Endothelial cell of umbilical vein (primary cell): ENCODE results near the genes DPM3 and HCN3.

DNA sequence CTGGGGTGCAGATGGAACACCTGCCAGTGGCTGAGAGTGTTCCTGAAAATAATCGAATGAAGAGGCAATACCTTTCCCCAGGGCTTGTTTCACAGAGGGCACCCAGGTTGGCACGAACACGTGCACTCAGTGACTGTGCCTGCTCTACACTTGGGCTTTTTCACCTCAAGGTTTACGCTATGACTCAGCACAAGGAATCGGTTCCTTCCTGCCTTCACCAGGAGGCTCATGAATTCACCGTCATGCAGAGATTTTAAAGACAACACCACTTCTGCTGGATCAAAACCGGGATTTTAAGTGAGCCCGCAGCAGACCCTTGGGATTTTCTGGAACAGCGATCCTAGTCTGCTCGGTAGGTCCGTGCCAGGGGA, 118.5 kb upstream of the ADAR start:
- PRO-cap, result no peak
CAGE:
- cytosol, long polyA minus RNA, result no peak
- cytosol, long polyA plus RNA, result no peak
- long polyA plus RNA, result no peak
- nucleus, long polyA minus RNA, result no peak
- nucleus, long polyA plus RNA, result no peak

- PRO-cap, result no peak
CAGE:
- cytosol, long polyA minus RNA, result no peak
- cytosol, long polyA plus RNA, result no peak
- long polyA plus RNA, result no peak
- nucleus, long polyA minus RNA, result no peak
- nucleus, long polyA plus RNA, result no peak
Observed at GRCh38 chr1:154846630-154847562, 23.2 kb downstream of the KCNN3 start.

- PRO-cap, result no peak
CAGE:
- cytosol, long polyA minus RNA, result no peak
- cytosol, long polyA plus RNA, result no peak
- long polyA plus RNA, result no peak
- nucleus, long polyA minus RNA, result no peak
- nucleus, long polyA plus RNA, result no peak
Observed at GRCh38 chr1:154859770-154860201, 10.3 kb downstream of the KCNN3 start.

- PRO-cap, result no peak
CAGE:
- cytosol, long polyA minus RNA, result no peak
- cytosol, long polyA plus RNA, result no peak
- long polyA plus RNA, result no peak
- nucleus, long polyA minus RNA, result no peak
- nucleus, long polyA plus RNA, result no peak
Observed at GRCh38 chr1:154952738-154953139, 3.2 kb downstream of the PBXIP1 start.

GRCh38 chr1:154956947-154957482, 1.1 kb upstream of the PBXIP1 start:
- PRO-cap, result no peak
CAGE:
- cytosol, long polyA minus RNA, result no peak
- cytosol, long polyA plus RNA, result no peak
- long polyA plus RNA, result no peak
- nucleus, long polyA minus RNA, result no peak
- nucleus, long polyA plus RNA, result no peak

- PRO-cap, result no peak
CAGE:
- cytosol, long polyA minus RNA, result no peak
- cytosol, long polyA plus RNA, result no peak
- long polyA plus RNA, result no peak
- nucleus, long polyA minus RNA, result no peak
- nucleus, long polyA plus RNA, result no peak
Observed at GRCh38 chr1:154968385-154969178, 2.0 kb downstream of the SHC1 start.

- PRO-cap, result no peak
CAGE:
- cytosol, long polyA minus RNA, result no peak
- cytosol, long polyA plus RNA, result no peak
- long polyA plus RNA, result no peak
- nucleus, long polyA minus RNA, result no peak
- nucleus, long polyA plus RNA, result no peak
Observed at GRCh38 chr1:155043095-155044229, 7.7 kb upstream of the ADAM15 start.

DNA sequence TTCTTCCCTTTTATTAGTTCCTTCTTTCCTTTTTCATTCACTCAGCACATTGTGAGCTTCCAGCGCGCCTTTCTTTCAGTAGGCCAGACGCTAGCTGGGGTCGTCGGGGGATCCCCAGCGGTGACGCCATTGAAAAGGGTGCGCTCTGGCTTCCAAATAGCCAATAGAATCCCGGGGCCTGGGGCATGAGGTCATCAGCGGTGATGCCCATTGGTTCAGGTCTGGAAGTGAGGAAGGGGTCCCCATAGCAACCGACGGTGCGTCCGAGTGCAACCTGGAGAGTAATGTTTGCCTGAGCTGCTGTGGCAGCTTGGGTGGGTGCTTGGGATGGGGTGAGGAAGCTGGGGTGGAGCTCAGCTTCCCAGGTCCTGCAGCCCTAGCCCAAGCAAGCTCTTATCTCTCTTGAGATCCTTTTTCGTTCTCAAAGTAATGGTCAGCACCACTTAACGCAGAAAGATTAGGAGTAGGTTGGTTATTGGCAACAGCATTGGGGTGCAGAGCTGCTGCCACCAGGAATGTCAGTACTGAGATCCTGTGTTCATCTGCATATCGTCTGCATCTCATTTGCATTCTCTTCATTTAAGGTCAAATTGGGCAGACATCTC, 6.8 kb upstream of the EFNA3 start:
- PRO-cap, result no peak
CAGE:
- cytosol, long polyA minus RNA, result no peak
- cytosol, long polyA plus RNA, result no peak
- long polyA plus RNA, result no peak
- nucleus, long polyA minus RNA, result no peak
- nucleus, long polyA plus RNA, result no peak

DNA sequence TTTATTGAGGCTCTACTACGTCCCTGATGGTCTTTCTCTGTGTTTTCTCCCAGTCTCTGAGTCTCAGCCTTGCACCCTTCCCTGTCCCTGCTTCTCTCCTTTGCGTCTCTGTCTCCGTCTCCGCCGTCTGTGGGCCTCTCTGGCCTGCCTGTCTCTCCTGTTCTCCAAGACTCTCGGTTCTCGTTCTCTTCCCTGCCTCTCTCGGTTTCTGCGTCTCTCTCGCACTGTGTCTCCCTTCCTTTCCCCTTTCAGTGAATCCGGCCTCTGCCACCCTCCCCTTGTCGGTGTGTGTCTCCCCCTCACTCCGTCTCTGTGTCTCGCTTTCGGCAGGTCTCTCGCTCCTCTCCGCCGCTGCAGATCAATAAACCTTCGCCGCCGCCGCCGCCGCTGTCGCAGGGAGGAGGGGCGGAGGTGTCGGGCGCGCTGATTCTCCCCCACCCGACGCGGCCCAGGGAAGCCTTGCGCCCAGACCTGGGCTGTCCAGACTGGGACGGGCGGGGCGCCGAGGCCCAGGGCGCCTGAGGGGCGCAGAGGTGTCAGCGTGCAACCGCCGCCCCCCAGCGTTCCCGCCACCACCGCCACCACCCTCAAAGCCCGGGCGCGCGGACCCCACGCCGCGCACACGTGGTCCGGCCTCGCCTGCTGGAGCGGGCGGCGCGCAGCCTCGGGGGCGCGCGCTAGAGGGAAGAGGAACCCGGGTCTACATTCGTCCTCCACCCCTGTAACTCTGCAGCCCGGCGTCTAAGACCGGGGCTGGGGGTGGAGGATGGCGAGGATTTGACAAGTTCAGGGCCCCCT, 3.1 kb downstream of the EFNA3 start:
- PRO-cap, result no peak
CAGE:
- cytosol, long polyA minus RNA, result no peak
- cytosol, long polyA plus RNA, result no peak
- long polyA plus RNA, result no peak
- nucleus, long polyA minus RNA, result no peak
- nucleus, long polyA plus RNA, result no peak

DNA sequence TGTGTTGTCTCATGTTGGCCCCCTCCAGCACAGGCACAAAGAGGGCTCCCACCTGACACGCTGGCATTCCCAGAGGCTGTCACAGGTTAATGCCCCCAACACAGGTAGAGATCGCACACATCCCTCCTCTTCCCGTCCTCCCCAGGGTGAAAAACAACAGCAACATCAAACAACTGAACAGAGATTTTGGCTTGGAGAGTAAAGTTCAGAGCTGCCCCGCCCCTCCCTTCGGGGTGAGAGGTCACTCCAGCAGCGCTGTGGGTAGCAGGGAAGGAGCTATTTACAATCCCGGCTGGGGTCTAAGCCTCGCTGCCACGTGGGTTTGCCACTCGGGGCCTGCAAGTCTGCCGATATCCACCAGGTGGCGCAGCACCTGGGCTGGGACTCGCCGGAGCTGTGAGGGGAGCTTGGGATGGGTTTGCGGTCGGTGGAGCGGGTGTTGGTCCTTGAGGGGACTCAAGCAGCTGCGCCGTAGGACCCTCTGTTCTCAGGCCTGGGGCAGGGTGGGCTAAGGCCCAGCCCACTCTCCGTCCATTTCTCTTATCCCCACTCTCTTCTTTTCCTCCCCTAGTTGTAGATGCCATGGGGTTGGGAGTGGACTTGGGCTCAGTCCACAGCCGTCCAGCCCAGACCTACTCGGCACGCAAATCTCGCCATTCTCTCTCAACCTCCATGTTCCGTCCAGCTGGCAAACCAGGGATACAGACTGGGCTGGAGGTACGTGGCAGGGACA, 12.8 kb downstream of the EFNA3 start:
- PRO-cap, result no peak
CAGE:
- cytosol, long polyA minus RNA, result no peak
- cytosol, long polyA plus RNA, result no peak
- long polyA plus RNA, result no peak
- nucleus, long polyA minus RNA, result no peak
- nucleus, long polyA plus RNA, result no peak

- PRO-cap, result bidirectional peak, plus-strand start at chr1:155124925, minus-strand start at chr1:155124708
CAGE:
- cytosol, long polyA minus RNA, result no peak
- cytosol, long polyA plus RNA, result no peak
- long polyA plus RNA, result no peak
- nucleus, long polyA minus RNA, result start-site peak on the minus strand at chr1:155124704-155124708, 12 reads
- nucleus, long polyA plus RNA, result no peak
Observed at GRCh38 chr1:155124350-155125152, 3.1 kb upstream of the EFNA1 start.

- PRO-cap, result no peak
CAGE:
- cytosol, long polyA minus RNA, result start-site peak on the minus strand at chr1:155140524-155140531, 6 reads
- cytosol, long polyA plus RNA, result start-site peak on the minus strand at chr1:155140523-155140569, 95 and 292 reads in 2 replicates
- long polyA plus RNA, result start-site peak on the minus strand at chr1:155140517-155140534, 181 and 164 reads in 2 replicates
- nucleus, long polyA minus RNA, result start-site peak on the minus strand at chr1:155140524-155140534, 25 reads
- nucleus, long polyA plus RNA, result start-site peak on the minus strand at chr1:155140488-155140534, 46 and 50 reads in 2 replicates
Observed at GRCh38 chr1:155140166-155140924, at the start of gene DPM3. TSS of gene DPM3 (minus strand) at chr1:155140531.

GRCh38 chr1:155262864-155263893, 1.0 kb upstream of the SCAMP3 start:
- PRO-cap, result no peak
CAGE:
- cytosol, long polyA minus RNA, result no peak
- cytosol, long polyA plus RNA, result no peak
- long polyA plus RNA, result no peak
- nucleus, long polyA minus RNA, result no peak
- nucleus, long polyA plus RNA, result no peak

GRCh38 chr1:155276909-155277931, at the start of gene HCN3:
TSS of gene HCN3 (plus strand) at chr1:155277463.
- PRO-cap, result unidirectional peak, plus-strand start at chr1:155277464
CAGE:
- cytosol, long polyA minus RNA, result no peak
- cytosol, long polyA plus RNA, result no peak
- long polyA plus RNA, result no peak
- nucleus, long polyA minus RNA, result start-site peak on the plus strand at chr1:155277450-155277475, 40 reads
- nucleus, long polyA plus RNA, result no peak

- PRO-cap, result no peak
CAGE:
- cytosol, long polyA minus RNA, result no peak
- cytosol, long polyA plus RNA, result no peak
- long polyA plus RNA, result no peak
- nucleus, long polyA minus RNA, result no peak
- nucleus, long polyA plus RNA, result no peak
Observed at GRCh38 chr1:155319388-155319736, 1.3 kb upstream of the RUSC1 start.

GRCh38 chr1:155335562-155336078, 14.9 kb downstream of the RUSC1 start:
- PRO-cap, result no peak
CAGE:
- cytosol, long polyA minus RNA, result no peak
- cytosol, long polyA plus RNA, result no peak
- long polyA plus RNA, result no peak
- nucleus, long polyA minus RNA, result no peak
- nucleus, long polyA plus RNA, result no peak

DNA sequence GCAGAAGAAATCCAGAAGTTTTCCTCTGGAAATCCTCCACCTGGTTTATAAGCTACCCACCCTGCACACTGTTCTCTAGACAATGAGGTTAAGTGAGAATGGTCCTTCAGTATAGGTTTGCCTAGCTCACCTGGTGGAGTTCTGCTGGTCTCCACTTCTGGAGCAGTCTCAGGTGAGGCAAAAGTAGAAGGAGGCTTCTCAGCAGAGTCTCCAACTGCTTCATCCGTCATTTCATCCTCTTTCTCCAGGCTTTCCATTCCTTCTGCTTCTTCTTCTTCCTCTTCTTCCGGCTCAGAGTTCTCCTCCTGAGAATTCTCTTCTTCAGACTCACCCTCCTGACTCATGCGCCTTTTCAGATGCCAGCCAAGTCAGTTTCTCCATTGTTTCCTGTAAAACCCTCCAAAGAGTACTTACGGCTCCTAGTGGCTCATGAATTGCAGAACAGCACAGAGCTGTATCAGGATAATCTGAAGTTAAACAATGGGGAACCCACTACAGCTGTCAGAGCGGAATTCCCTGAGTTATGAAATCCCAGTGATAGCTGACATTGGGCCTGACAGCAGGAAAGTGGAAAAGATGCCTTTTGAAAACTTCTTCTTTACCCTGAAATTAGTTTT, 38.4 kb downstream of the MSTO1 start:
- PRO-cap, result no peak
CAGE:
- cytosol, long polyA minus RNA, result no peak
- cytosol, long polyA plus RNA, result no peak
- long polyA plus RNA, result no peak
- nucleus, long polyA minus RNA, result no peak
- nucleus, long polyA plus RNA, result no peak

DNA sequence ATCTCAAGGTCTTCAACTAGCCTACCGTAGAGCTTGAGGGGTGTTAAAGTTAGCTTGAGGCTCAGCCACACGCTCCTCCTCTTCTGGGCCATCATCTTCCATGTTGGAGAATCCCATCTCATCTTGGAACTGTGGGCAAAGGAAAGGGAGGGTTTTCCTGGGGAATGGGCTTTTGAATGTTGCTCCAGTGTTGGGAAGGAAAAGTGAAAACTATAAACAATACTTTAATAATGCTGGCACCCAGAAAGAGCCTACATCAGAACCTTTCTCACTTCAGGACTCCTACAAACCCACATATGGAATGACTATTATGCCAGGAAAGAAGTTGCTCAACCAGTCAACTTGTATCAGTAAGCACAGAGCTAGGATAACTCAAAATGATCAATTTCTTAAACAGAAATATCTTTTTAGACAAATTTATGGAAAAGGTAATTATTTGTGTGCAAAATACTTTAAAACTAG, 9.2 kb downstream of the YY1AP1 start:
- PRO-cap, result no peak
CAGE:
- cytosol, long polyA minus RNA, result no peak
- cytosol, long polyA plus RNA, result no peak
- long polyA plus RNA, result no peak
- nucleus, long polyA minus RNA, result no peak
- nucleus, long polyA plus RNA, result no peak

- PRO-cap, result unidirectional peak, plus-strand start at chr1:155860222; unidirectional peak, plus-strand start at chr1:155860347; bidirectional peak, plus-strand start at chr1:155860682, minus-strand start at chr1:155860415
CAGE:
- cytosol, long polyA minus RNA, result no peak
- cytosol, long polyA plus RNA, result no peak
- long polyA plus RNA, result no peak
- nucleus, long polyA minus RNA, result no peak
- nucleus, long polyA plus RNA, result no peak
Observed at GRCh38 chr1:155859931-155860797, 797 bp downstream of the SYT11 start.

GRCh38 chr1:155934878-155935533, 793 bp upstream of the KHDC4 start:
- PRO-cap, result no peak
CAGE:
- cytosol, long polyA minus RNA, result no peak
- cytosol, long polyA plus RNA, result no peak
- long polyA plus RNA, result no peak
- nucleus, long polyA minus RNA, result no peak
- nucleus, long polyA plus RNA, result no peak